Thoracic aorta endothelial cell (primary cell): ENCODE measurements around a stretch of chr17.

DNA sequence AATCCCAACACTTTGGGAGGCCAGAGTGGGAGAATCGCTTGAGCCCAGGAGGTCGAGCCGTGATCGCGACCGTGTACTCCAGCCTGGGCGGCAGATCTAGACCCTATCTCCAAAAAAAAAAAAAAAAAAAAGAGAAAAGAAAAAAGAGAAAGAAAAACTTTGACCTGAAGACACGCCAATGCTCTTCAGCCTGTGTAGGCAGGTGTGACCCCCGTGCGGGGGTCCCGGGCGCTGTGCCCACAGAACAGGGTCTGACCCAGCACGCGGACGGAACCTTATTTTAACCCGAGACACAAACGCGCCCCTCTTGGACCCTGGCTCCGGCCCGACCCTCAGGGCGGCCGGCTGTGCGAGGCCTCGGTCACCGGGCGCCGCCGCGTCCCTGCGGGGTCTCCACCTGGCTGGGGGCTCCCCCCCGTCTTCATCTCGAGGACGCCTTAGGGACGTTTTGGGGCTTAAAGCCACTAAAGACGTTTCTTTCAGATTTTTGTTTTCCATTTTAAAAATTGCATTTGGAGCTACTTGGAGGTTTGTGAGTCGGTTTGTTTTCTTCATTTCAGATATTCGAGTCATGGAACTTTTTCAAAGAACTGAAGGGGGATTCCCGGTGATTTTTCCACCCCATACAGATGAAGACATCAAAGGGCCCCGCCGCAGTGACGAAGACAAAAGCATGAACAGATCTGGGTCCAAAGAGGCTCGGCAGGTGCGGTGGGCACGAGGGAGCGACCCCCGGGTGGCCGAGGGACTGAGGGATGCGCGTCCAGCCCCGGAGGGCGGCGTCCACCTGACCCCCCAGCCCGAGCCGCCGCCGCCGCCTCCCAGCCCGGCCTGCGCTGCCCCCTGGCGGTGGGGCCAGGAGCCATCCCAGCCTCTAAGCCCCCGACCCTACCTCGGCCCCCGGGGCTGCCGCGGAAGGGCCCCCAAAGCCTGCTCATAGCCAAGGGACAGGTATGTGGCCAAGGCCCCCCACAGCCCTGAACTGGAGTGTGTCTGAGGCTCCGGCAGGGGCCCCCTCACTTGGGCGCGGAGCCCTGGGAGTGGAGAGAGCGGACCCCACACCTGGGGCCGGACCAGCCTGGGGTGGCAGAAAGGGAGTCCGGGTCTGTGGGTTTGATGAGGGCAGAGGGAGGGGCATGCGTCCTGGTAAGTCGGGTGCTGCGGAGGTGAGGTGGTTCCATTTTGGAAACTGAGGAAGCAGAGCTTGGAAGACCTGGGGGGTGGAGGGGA lies 3.8 kb upstream of the CD7 start:
- CAGE, long polyA plus RNA = no peak

DNA sequence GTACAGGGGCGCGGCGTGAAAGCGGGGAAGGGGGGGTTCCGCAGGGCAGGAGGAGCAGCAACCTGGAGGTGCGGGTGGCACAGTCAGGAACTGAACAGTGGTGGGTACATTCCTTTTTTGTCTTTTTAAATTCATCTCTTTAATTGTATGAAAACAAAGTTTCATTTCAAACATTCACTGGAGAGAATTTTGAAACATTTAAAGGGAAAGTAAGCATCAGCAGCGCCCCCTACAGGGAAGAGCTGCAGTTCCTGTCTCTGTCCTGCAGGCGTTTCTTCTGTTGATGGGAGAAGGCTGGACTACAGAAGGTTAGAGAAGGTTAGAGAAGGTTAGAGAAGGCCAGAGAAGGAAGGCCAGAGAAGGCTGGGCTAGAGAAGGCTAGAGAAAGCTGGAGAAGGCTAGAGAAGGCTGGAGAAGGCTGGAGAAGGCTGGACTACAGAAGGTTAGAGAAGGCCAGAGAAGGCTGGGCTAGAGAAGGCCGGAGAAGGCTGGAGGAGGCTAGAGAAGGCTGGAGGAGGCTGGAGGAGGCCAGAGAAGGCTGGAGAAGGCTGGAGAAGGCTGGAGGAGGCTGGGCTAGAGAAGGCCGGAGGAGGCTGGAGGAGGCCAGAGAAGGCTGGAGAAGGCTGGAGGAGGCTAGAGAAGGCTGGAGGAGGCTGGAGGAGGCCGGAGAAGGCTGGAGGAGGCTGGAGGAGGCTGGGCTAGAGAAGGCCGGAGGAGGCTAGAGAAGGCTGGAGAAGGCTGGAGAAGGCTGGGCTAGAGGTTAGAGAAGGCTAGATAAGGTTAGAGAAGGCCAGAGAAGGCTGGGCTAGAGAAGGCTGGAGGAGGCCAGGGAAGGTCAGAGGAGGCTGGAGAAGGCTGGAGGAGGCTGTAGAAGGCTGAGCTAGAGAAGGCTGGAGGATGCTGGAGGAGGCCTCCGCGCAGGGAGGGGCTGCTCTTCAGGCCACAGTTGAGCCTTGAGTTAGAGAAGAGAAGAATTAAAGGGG lies 6.4 kb upstream of the OGFOD3 start:
- CAGE, long polyA plus RNA = no peak

- CAGE, long polyA plus RNA = no peak
These were observed 10.2 kb downstream of the CYBC1 start for GRCh38 chr17:82439921-82441255.

DNA sequence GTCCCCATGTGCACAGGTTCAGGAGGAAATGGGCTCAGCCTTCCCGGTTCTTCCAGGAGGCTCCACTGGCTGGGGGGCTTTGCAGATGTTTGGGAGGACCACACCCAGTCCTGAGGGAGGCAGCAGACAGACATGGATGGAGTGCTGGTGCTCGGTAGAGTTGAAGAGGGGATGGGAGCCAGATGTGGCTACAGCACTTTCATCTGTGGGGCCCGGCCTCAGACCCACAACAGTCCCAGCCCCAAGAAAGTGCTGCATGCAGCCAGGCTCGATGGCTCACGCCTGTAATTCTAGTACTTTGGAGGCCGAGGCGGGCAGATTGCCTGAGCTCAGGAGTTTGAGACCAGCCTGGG lies 21.8 kb downstream of the NARF start:
- CAGE, long polyA plus RNA = no peak

- CAGE, long polyA plus RNA = no peak
These were observed 13.0 kb upstream of the FOXK2 start for GRCh38 chr17:82506430-82507002.

- CAGE, long polyA plus RNA = no peak
These were observed 2.4 kb downstream of the FOXK2 start for GRCh38 chr17:82521929-82522308.

DNA sequence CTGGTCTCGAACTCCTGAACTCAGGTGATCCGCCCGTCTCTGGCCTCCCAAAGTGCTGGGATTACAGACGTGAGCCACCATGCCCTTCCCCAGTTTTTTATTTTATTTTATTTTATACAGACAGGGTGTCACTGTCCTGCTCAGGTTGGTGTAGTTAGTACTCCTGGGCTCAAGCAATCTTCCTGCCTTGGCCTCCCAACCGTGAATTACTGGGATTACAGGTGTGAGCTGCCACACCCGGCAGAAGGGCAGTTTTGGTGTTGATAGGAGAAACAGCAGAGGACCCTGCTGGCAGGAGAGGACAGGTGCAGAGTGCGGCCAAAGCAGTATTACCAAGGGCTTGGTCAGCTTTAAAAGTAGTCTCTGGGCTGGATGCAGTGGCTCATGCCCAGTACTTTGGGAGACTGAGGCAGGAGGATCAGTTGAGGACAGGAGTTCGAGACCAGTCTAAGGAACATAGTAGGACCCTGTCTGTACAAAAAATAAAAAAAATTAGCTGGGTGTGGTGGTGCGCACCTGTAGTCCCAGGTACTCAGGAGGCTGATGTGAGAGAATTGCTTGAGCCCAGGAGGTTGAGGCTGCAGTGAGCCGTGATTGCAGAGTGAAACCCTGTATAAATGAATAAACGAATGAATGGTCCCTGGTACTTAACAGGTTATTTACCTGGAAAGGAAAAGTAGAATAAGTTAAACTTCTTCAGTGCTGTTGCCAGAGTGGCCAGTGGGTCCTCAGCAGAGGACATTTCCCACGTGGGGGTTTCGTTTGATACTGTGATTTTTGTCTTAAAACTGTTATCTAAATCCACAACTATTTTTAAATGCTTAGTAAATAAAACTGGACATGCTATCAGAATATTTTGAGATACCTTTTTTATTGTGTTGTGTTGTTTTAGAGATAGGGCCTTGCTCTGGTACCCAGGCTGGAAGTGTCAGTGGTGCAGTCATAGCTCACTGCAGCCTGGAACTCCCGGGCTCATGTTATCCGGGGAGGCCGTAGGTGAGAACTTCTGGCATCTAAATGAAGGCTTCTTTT lies 23.2 kb downstream of the FOXK2 start:
- CAGE, long polyA plus RNA = no peak

DNA sequence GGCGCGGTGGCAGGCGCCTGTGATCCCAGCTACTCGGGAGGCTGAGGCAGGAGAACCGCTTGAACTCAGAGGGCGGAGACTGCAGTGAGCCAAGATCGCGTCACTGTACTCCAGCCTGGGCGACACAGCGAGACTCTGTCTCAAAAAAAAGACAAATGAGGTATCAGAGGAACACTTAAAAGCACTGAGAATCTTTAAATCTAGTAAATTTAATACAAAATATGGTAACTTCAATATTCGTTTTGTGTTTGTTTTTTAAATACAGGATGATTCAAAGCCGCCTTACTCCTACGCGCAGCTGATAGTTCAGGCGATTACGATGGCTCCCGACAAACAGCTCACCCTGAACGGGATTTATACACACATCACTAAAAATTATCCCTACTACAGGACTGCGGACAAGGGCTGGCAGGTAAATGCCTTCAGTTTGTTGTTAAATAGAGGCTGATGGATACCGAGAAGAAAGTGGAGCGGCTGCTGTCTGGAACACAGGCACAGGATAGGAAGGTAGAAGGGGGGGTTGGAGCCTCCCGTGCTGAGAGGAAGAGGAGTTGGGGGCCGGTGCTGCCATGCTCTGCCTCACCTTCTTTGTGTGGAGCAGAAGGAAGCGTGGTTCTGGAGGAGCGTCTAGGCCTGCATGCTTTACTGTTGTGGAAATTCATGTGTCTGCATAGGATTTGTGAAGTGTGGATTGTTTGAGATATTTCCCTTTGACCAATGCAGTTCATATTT lies 52.1 kb downstream of the FOXK2 start:
- CAGE, long polyA plus RNA = no peak

DNA sequence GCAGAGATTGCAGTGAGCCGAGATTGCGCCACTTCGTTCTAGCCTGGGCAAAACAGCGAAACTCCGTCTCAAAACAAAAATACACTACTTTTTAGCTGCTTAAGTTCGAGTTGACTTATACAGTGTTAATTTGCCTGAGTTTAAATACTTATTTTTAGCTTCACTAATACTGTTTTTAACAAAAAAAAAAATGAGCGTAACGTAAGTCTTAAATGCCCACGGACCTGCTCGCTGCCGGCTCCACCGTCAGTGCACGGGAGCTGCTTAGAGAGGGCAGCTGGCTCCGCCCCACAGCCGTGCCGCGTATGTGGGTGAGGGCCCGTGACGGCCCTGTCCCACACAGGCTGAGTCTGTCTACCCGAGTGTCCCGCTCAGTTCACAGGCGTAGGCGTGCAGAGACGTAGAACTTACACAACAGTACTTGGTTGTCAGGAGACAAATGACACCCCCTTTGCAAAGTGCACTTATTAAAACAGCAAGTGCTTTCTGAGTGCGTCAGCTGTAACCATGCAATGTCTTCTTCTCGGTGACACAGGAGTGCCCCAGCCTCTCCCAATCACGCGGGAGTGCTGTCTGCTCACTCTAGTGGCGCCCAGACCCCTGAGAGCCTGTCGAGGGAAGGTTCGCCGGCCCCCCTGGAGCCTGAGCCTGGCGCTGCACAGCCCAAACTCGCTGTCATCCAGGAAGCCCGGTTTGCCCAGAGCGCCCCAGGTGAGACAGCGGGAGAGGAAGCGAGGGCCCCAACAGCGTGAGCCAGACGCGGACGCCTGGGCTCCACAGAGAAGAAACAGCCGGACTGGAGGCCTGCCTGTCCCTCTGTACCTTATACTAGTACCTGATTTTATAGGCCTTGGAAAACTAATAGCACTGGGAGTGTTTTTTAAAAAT lies 64.2 kb downstream of the FOXK2 start:
- CAGE, long polyA plus RNA = no peak

- CAGE, long polyA plus RNA = no peak
These were observed 61.2 kb downstream of the WDR45B start for GRCh38 chr17:82586914-82587552.

- CAGE, long polyA plus RNA = no peak
These were observed 46.9 kb downstream of the WDR45B start for GRCh38 chr17:82601112-82601951.

- CAGE, long polyA plus RNA = no peak
These were observed 33.0 kb downstream of the WDR45B start for GRCh38 chr17:82614741-82616138.

DNA sequence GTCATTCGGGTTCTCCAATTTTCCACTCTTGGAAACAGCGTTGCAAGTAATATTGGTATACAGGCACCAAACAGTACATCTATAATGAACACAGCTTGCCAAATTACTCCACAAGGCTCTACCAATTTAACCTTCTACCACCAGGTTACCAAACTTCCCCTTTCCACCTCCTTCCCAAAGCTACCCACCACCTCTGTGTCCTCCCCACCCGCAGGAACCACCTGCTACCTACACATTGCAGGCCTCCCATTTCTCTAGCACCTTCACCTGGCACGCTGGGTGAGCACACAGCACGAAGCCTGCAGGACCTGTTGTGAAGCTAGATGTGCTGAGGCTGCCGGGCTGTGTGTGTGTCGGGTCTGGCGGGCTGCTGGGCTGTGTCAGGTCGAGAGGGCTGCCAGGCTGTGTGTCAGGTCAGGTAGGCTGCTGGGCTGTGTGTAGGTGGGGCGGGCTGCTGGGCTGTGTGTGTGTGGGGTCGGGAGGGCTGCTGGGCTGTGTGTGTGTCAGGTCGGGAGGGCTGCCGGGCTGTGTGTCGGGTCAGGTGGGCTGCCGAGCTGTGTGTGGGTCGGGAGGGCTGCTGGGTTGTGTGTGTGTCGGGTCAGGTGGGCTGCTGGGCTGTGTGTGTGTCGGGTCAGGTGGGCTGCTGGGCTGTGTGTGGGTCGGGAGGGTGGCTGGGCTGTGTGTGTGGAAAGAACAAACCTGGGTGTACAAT lies 8.8 kb downstream of the WDR45B start:
- CAGE, long polyA plus RNA = no peak

- CAGE, long polyA plus RNA = no peak
These were observed 9.1 kb upstream of the WDR45B start for GRCh38 chr17:82657261-82657808.

DNA sequence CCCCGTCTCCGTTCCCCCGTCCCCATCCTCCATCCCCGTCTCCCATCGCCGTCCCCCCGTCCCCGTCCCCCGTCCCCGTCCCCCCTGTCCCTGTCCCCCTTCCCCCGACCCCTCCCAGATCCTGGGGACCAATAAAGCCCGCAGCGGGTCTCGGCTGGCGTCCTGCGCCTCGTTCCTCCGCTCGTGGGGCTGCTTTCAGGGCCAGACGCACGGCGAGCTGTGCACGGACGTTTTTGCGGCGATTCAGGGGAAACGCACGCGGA lies 896 bp upstream of the TBCD start:
- CAGE, long polyA plus RNA = no peak

GRCh38 chr17:82793773-82794580 lies 42.1 kb downstream of the TBCD start:
- CAGE, long polyA plus RNA = no peak

GRCh38 chr17:82795234-82795549 lies 43.3 kb downstream of the TBCD start:
- CAGE, long polyA plus RNA = no peak

- CAGE, long polyA plus RNA = no peak
These were observed 9.5 kb downstream of the ZNF750 start for GRCh38 chr17:82830034-82830922.

GRCh38 chr17:82890848-82891703 lies 51.3 kb upstream of the ZNF750 start:
- CAGE, long polyA plus RNA = no peak

DNA sequence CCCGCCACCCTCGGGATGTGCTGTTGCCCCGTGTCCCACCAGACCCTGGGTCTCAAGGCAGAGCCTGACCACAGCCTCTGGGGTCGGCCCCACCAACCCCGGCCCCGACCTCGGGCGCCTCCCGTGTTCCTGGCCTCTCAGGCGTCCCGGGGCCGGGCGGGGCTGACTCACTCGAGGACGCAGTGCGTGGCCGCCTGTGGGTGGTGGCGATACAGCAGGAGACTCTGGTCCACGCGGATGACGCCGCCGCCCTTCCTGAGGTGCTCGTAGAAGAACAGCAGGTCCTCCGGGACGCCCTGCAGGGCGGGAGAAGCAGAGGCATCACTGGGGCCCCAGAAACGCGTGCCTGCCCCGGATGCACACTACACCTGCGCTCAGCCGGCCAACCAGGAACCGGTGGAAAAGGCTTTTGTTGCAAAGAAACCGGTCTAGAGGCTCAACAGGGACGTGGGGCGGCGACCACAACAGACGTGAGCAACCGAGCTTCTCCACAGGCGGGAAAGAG lies 90.6 kb downstream of the B3GNTL1 start:
- CAGE, long polyA plus RNA = no peak